Duodenum (tissue), 1 donor: ENCODE data around the gene XPNPEP2.

- PRO-cap, result no peak
These were observed 339.4 kb downstream of the ACTRT1 start for GRCh38 chrX:127712807-127713127.

DNA sequence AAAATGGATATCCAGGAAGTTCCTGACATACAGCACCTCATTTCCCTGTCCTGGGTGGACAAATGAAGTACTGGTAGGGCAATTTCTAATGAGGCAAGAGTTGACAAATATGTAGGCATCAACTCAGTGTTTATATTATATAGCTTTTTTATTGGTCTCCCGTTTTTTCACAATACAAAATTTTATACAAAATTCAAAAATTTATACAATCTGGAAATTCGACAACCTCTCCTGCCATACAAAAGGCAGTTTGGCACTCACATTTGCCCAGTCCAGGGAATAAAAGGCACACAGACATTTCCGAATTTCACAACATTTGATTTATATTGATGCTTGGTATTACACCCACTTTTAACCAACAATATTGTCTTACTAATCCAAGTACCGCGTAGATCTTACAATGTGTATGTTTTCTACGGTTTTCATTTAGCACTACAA lies 1.9 kb downstream of the SMARCA1 start:
- PRO-cap, result no peak

- PRO-cap, result no peak
These were observed 534 bp upstream of the OCRL start for GRCh38 chrX:129539559-129539891.

DNA sequence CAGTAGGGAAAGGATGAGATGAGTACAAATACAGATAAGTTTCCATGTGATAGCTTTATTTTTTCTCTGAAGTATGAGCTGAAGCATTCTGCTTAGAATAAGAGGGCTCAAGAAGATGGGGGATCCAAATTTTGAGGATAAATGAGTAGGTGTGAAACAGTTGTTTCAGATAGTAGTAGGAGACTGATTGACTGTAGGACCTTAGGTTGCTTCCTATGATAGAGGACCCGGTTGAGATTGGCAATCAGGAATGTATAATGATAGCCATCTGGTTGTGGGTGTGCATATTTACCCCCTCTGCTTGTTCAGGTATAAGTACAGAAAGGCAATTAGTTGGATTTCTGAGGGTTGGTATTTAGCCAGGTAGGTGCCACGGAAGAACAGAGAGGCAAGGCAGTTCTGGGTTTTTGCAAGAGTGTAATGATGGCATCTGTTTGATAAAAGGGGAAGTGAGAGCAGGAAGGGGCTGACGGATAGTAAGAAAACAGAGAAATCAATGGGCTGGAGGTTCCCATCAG lies 13.6 kb downstream of the OCRL start:
- PRO-cap, result no peak

DNA sequence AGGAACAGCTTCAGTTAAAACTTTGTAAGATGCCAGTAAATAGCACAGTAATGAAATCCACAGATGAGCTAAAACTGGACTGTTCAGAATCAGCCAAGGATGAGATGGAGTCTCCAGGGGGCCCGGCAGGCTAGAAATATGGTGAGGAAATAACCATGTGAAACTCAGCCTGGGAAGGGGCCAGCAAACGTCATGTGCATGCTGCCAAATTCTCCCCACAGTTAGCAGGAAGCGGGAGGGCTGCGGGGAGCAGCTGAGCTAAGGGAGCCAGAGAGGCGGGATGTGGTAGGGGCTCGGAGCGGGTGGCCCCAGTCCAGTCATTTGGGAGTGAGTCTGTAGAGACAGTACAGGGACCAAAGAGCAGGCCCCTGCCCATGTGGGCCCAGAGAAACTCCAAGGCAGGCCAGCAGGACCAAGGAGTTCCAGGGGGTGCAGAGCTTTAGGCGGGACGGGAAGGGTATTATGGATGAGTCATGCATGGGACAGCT lies 37.0 kb upstream of the XPNPEP2 start:
- PRO-cap, result no peak

- PRO-cap, result no peak
These were observed 2.2 kb upstream of the XPNPEP2 start for GRCh38 chrX:129736482-129737021.

DNA sequence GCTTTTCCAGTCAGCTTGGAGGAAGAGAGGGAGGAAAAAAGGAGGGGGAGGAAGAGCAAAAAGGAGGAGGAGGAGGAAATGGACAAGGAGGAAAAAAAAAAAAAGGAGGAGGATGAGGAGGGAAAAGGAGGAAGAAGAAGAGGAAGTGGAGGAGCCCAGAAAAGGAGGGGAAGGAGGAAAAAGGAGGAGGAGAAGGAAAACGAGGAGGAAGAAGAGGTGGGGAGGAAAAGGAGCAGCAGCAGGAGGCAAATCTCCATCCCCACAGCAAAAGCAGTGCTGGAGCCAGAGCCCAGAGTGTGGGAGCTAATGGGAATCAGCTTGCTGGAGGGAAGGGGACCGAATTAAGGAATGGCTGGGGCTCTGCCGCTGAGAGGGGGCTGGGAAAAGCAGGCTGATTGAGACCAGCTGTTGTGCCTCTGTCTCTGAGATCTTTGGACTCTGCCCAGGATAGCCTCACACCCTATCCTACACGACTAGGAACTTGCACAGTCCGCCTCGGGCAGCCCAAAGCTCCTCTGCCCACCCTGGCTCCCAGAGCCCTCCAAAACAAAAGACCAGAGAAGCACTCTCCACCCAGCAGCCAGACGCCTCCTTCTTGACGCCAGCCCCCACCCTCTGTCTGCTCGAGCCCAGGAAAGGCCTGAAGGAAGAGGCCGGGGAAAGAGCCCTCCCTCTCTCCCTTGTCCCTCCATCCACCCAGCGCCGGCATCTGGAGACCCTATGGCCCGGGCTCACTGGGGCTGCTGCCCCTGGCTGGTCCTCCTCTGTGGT lies at the start of gene XPNPEP2:
Gene XPNPEP2, plus strand, starts transcription at position 486 of the 771 bp plus-strand sequence.
- PRO-cap, result bidirectional peak, plus-strand start at position 488 of the sequence, minus-strand start at position 433 of the sequence

DNA sequence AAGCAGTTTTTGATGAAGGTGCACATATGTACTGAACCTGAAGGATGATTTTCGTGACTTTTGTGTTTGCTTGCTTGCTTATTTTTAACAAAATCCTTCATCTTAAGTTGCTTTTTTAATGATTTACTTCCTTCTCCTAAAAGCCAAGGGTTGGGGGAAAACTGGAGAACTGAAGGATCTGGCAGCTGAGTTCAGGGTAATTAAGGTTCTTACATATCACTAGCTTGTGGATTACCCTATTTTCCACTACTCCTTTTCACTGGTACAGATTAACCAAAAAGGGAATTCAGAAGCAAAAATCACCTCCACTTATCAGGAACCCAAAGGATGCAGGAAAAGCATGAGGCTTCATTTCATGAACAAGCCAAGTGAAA lies 12.8 kb downstream of the ZDHHC9 start:
- PRO-cap, result no peak

- PRO-cap, result bidirectional peak, plus-strand start at chrX:129931723, minus-strand start at chrX:129931463; unidirectional peak, plus-strand start at chrX:129931821
These were observed 25.6 kb downstream of the UTP14A start for GRCh38 chrX:129931558-129932037.

- PRO-cap, result no peak
These were observed 33.4 kb downstream of the BCORL1 start for GRCh38 chrX:130015760-130016365.

DNA sequence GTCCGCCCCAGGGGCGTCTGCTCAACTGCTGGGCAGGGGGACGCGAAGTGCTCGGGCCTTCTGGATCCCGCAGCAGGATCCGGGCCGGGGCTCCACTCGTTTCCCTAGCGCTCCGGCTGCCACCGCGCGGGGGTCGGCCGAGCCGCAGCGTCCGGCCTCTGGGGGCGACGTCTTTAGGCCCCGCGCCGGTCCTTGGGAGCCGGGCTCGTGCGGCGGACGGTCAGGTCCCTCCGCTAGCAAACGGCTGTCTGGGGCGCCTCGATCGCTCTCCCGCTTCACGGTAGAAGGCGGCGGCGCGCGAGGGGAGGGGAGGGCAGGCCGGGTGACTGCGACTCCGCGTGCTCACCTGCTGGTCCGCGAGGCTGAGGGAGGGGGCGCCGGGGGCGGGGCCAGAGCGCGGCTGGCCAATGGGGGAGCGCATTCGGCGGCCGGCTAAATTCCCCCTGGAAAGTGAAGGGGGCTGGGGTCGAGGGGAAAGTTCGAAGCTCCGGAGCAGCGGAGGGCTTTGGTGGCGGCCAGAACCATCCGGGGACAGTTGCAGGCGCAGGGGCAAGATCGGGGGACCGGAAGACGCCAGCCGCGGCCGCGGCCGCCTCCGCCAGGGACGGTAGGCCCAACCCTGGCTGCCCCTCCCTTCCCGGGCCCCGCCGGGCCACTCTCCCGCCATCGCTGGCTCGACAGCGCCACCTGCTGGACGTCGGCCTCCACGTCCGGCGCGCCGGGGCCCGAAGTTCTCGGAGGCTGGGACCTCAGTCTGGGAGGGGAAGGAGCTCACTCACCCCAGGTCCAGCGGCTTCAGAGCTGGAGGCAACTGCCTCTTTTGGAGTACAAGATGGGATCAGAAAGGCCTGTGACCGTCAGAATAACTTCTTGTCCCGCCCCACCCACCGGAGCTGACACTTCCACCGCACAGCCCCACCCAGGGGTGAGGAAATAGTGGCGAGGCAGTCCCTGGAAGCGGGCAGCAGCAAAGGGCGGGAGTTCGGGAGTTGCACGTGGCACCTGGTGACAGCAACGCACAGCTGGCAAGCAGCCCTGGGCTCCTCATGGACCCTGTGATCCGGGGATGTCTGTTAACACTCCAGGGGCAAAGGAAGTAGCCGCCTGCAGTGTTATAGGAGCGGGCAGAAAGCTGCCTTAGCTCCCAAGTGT lies 49.9 kb downstream of the ELF4 start:
- PRO-cap, result unidirectional peak, minus-strand start at position 328 of the sequence; bidirectional peak, plus-strand start at position 752 of the sequence, minus-strand start at position 576 of the sequence

DNA sequence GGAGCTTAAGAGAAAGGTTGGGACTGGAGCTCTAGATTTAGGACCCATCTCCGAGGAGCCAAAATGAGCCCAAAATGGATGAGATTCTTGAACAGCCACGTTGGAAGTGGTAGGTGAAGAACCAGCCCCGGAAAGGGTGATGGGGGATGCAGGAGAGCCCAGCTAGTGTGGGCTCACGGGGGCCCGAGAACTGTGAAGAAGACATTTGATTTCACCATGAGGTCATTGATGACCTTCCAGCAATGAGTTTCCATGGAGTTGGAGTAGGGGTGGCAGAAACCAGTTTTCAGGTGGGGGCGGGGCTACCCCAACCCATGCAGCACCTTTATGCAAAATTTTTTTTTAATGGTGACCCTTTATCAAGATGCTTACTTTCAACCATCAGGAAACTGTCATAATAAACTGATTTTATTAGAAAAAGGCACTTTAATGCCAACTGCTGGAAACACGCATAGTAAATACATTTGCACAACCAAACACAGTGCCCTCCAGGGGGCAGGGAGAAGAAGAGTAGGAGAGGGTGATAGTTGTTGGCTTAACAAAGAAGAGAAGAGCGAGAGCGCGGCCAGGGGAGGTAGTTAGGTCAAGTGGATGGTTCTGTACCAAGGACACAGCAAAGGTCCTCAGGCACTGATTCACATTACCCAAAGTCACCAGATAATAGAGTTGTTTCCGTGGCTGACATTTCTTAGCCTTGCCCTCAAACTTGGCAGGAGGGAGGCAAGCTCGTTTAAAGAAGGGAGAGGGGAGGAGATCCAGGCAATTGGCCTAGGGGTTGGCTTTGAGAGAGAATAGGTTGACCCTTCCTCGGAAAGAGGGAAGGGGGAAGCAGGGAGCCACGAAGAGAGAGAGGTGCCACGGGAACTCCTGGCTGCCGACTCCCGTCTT lies 45.5 kb downstream of the ELF4 start:
- PRO-cap, result no peak

- PRO-cap, result bidirectional peak, plus-strand start at chrX:130092460, minus-strand start at chrX:130092265
These were observed 18.2 kb downstream of the ELF4 start for GRCh38 chrX:130091854-130092746.

GRCh38 chrX:130097523-130098232 lies 12.6 kb downstream of the ELF4 start:
- PRO-cap, result no peak

GRCh38 chrX:130099987-130100705 lies 10.2 kb downstream of the ELF4 start:
- PRO-cap, result unidirectional peak, plus-strand start at chrX:130100314

GRCh38 chrX:131158170-131158458 lies 100.0 kb downstream of the ARHGAP36 start:
- PRO-cap, result no peak

DNA sequence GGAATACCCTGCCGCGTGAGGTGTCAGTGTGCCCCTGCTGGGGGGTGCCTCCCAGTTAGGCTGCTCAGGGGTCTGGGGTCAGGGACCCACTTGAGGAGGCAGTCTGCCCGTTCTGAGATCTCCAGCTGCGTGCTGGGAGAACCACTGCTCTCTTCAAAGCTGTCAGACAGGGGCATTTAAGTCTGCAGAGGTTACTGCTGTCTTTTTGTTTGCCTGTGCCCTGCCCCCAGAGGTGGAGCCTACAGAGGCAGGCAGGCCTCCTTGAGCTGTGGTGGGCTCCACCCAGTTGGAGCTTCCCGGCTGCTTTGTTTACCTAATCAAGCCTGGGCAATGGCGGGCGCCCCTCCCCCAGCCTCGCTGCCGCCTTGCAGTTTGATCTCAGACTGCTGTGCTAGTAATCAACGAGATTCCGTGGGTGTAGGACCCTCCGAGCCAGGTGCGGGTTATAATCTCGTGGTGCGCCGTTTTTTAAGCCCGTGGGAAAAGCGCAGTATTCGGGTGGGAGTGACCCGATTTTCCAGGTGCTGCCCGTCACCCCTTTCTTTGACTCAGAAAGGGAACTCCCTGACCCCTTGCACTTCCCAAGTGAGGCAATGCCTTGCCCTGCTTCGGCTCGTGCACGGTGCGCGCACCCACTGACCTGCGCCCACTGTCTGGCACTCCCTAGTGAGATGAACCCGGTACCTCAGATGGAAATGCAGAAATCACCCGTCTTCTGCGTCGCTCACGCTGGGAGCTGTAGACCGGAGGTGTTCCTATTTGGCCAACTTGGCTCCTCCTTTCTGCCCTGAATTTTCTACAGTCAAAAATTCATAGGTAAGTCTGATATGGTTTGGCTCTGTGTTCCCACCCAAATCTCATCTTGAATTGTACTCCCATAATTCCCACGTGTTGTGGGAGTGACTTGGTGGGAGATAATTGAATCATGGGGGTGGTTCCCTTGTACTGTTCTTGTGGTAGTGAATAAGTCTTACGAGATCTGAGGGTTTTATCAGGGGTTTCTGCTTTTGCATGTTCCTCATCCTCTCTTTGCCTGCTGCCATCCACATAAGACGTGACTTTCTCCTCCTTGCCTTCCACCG lies 33.9 kb upstream of the FRMD7 start:
- PRO-cap, result no peak

DNA sequence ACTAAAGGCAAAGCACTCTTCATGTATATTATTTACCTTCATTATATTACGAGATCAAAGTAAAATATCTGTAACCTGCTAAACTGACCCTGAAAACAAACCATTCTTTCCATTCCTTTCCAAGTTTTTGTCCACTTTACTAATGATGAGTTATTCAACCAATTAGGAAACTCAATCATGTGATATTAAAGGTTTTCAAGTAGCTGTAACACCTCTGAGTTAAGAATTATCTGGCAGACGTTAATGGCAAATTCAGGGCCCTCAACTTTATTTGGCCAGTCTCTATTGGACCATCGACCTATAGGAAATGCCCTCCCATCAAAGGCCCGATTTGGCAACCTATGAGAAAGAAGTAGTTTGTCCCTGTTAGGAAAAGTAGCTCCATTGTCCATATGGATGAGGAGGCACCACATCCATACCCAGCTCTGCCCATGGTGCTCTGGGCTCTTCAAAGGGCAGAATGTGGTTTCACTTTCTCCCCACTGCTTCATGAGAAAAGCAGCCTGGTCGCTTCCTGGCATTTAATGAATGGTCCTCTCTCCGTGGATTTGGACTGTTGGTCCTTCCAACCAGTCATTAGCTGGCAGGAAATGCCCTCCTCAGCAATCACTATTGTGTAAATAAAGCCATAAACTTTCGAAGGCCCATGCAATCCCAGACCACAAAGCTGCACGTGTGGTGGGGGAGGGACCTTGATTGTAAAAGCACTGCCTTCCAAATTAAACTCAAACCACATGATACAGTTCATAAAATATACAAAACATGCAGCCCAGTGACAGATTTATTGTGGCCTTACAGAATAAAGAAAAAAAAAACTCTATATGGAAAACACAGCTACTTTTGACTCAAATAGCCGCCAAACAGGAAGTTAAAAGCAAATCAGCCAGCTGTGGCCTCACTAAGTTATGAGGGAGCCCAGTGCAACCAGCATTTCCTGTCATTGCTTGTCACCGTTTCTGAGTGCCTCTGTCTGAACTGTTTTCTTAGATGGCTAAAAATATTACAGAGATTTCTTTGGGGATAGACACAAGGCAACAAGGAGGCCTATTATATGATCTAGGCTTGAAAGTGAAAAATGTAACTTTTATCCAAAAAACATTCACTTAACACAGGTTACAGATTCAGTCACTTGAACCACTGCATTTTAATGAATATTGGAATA lies 8.2 kb downstream of the MBNL3 start:
- PRO-cap, result no peak

DNA sequence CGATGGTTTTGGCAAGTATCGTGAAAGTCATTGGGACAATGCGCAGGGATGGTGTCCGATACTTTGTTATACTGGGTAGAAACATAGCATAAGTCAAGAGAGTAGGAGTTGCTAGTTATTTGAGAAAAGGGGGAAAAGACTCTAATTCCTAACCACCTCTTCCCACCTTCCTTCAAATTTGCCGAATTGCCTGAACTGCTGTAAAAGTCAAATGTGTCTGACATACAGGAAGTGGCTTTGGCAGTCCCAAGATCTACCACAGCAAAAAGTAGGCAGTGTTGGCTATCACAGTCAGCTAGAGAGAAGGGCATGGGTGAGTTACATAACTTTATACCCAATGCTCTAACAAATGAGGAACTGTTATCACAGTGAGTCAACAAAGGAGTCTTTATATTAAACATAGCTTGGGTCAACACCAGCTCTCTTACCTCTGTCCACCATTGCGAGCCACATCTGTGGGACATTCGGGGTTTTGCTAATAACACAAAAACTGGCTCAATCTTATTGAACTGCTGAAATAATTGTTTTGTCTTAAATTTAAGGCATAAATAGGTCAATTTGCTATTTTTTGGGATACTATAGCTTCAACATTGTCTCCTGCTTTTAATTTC lies 2.4 kb upstream of the MBNL3 start:
- PRO-cap, result no peak

DNA sequence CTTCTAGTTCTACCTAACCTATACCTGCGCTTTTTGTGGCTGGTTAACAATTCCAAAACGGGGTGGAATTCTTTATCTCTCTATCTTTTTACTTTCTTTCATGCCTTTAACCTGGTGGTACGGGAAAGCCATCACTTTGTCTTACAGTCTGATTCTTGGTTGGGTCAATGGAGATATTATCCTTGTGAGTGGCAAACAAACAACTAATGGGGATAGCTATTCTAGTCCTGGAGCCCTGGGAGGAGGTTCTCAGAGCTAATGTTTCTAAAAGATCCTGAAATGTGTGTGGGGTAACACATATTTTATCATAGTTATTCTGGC lies 159.8 kb upstream of the MBNL3 start:
- PRO-cap, result no peak